Esophagus muscularis mucosa (tissue), 4 donors: ENCODE measurements around the gene ABL2.

- PRO-cap, result no peak
- RAMPAGE, long total RNA, 4 experiments, result no peak in any of the 4 experiments
Observed at GRCh38 chr1:176058559-176059238, 148.4 kb downstream of the COP1 start.

GRCh38 chr1:176066158-176066624 is 140.9 kb downstream of the COP1 start:
- PRO-cap, result no peak
- RAMPAGE, long total RNA, 4 experiments, result no peak in any of the 4 experiments

- PRO-cap, result no peak
- RAMPAGE, long total RNA, 4 experiments, result no peak in any of the 4 experiments
Observed at GRCh38 chr1:176162678-176163136, 44.4 kb downstream of the COP1 start.

- PRO-cap, result no peak
- RAMPAGE, long total RNA, 4 experiments, result no peak in any of the 4 experiments
Observed at GRCh38 chr1:176694120-176694407, 231.1 kb downstream of the PAPPA2 start.

DNA sequence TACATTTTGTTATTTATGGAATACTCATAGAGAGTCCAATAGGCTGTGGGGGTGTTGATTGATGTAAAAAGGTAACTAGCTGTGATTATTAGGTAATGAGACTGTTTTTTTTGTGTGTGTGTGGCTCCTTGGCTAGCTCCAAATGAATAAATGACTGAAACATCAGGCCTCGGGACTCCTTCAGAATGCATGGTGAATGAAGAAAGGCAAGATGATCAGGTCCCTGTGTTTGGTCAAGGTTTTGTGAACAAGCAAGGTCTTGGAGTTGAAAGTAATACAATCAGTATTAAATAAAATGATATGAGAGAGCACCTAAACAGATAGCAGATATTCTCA is 128.6 kb downstream of the SEC16B start:
- PRO-cap, result no peak
- RAMPAGE, long total RNA, 4 experiments, result no peak in any of the 4 experiments

DNA sequence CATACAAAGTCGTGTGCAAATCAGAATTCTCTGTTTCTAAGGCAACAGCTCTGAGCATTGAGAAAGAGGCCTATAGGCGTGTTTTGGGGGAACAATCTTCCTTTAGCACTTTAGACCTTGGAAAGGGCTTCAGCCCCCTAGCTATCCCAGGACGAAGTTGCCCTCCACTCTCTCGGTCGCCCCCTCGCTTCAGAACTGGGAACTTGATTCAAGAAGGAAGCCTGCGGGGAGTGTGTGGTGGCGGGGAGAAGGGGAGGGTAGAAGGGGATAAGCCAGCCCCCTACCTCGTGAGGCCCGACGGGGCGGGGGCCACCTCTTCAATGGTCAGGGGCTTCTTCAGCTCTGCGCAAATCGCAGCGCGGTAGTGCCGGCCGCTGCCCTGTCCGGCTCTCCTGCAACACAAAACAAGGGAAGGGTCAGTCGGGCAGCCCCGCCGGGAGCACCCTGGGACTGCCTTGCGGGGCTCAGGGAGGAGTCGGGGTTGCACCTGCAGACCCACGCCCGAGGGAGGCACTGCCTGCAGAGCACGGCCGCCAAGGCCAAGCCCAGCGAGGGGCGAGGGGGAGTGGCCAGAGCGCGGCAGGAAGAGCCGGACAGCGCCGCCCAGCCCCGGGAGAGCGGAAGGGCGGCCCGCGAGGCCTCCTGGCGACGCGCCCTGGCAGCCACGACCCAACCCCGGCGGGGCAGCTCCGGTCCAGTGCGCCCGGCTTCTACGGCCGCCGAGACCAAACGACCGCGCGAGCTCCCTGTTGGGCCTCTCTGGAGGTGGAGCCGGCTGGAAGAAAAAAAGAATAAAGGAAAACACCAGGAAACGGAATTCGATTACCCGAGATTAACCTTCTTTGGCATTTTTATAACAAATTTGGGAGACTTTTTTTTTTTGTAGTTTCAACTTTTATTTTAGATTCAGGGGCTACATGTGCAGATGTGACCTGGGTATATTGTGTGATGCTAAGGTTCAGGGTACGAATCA is 56.2 kb upstream of the RASAL2 start:
- PRO-cap, result bidirectional peak, plus-strand start at position 672 of the sequence, minus-strand start at position 543 of the sequence
- RAMPAGE, long total RNA, 4 experiments, result start-site peak on the minus strand in 4 of 4 experiments, centred at positions 538 to 559 of the sequence, 17 to 137 reads per replicate

- PRO-cap, result no peak
- RAMPAGE, long total RNA, 4 experiments, result no peak in any of the 4 experiments
Observed at GRCh38 chr1:178093034-178093501, 836 bp upstream of the RASAL2 start.

DNA sequence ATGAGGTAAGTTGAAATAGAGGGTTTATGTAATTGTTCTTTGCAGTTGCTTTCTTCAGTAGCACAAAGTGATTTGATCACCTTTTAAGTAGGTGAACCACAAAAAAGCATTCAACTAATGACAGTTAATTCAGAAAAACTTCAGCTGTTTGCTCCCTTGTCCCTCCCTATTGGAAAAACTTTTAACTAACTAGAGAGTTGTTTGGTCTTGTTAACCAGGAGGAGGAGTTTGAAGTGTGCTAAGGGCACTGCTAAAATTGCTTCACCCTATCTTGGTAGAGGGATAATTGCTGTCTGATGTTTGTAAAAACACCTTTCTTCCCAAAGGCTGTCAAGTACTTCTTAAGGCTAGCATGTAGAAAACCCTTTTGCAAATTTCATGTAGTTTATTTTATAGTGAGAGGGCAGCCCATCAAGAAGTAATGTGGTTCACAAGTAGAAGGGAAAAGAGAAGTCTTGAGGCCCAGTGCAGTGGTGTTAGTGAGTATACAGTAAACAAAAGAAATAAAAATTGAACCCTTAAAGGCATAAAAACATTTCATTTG is 6.9 kb downstream of the RASAL2 start:
- PRO-cap, result no peak
- RAMPAGE, long total RNA, 4 experiments, result no peak in any of the 4 experiments

- PRO-cap, result no peak
- RAMPAGE, long total RNA, 4 experiments, result no peak in any of the 4 experiments
Observed at GRCh38 chr1:178176983-178177679, 83.2 kb downstream of the RASAL2 start.

DNA sequence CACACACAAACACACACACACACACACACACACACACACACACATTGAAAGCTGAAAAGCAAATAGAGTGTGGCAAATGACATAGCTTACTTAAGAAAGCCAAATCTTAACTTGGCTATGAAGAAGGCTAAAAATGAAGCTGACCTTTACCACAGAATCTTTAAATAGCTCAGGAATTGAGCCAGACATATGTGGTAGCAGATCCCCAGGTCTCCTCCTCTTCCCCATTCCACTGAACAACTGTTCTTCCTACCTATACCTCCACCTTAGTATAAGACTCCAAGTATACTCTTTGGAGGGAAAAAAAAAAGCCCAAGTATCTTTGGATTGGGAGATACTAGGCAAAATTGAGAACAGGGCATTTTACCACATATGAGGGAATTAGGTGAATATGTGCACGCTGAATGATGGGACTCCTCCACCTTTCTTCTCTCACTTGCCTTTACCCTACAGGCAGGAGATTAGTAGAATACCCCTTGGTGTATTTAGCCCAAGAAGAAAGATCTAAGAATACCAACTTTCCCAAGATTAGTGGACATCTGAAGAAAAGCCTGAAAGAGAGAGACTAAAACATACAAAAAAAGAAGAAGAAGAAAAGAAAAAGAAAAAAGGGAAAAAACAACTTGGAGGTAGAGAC is 185.4 kb downstream of the CLEC20A start:
- PRO-cap, result no peak
- RAMPAGE, long total RNA, 4 experiments, result no peak in any of the 4 experiments

- PRO-cap, result no peak
- RAMPAGE, long total RNA, 4 experiments, result no peak in any of the 4 experiments
Observed at GRCh38 chr1:178320434-178320698, 176.4 kb downstream of the CLEC20A start.

- PRO-cap, result no peak
- RAMPAGE, long total RNA, 4 experiments, result no peak in any of the 4 experiments
Observed at GRCh38 chr1:178344269-178345167, 152.2 kb downstream of the CLEC20A start.

DNA sequence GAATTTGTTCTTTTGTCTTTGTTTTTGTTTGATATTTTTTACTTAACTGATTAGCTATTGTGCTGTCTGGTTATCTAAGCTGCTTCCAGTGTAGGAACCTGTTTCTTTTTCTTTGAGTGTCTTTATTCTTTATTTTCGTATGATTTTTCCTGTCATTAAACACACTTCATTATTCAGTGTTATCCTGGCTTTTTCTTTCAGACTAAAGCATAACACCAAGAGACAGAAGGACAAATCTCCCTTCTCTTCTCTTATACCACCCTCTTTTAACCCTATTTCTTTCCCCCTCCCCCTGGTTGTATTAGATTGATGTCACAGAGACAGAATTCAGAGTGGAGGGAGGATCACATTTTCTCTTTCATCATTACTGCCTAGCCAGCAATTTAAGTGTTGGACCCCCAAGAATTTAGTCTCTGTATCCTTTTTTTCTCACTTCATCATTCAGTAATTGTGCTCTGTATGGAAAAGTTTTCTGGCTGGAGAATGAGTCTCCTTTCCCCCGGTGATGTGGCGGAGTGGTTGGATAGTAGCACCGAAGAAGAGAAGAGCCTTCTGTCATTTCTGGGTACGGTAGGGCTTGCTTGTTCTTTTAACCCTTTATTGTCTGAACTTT is 124.9 kb downstream of the CLEC20A start:
- PRO-cap, result no peak
- RAMPAGE, long total RNA, 4 experiments, result no peak in any of the 4 experiments

DNA sequence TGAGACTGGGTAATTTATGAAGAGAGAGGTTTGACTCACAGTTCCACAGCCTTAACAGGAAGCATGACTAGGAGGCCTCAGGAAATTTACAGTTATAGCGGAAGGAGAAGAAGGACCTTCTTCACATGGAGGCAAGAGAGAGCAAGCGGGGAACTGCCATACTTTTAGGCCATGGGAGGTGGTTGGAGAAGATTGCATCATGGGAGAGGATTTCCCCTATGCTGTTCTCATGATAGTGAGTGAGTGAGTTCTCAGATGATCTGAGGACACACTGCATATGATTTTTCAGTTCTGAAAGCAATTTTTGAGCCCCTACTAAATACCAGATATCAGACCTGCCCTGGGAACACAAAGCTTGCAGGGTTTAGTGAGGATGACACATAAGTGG is 87.8 kb downstream of the CLEC20A start:
- PRO-cap, result no peak
- RAMPAGE, long total RNA, 4 experiments, result no peak in any of the 4 experiments

- PRO-cap, result no peak
- RAMPAGE, long total RNA, 4 experiments, result no peak in any of the 4 experiments
Observed at GRCh38 chr1:178486565-178487384, 10.0 kb downstream of the CLEC20A start.

- PRO-cap, result no peak
- RAMPAGE, long total RNA, 4 experiments, result no peak in any of the 4 experiments
Observed at GRCh38 chr1:178919137-178920155, 48.6 kb upstream of the ANGPTL1 start.

DNA sequence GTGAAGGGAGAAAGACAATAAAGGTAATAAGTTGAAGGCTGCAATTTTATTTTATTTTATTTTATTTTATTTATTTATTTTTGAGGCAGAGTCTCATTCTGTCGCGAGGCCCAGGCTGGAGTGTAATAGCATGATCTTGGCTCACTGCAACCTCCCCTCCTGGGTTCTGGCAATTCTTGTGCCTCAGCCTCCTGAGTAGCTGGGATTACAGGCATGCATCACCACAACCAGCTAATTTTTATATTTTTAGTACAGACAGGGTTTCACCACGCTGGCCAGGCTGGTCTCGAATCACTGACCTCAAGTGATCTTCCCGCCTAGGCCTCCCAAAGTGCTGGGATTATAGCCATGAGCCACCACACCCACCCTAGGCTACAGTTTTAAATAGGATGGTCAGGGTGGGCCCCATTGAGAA is 62.9 kb upstream of the FAM20B start:
- PRO-cap, result no peak
- RAMPAGE, long total RNA, 4 experiments, result no peak in any of the 4 experiments

DNA sequence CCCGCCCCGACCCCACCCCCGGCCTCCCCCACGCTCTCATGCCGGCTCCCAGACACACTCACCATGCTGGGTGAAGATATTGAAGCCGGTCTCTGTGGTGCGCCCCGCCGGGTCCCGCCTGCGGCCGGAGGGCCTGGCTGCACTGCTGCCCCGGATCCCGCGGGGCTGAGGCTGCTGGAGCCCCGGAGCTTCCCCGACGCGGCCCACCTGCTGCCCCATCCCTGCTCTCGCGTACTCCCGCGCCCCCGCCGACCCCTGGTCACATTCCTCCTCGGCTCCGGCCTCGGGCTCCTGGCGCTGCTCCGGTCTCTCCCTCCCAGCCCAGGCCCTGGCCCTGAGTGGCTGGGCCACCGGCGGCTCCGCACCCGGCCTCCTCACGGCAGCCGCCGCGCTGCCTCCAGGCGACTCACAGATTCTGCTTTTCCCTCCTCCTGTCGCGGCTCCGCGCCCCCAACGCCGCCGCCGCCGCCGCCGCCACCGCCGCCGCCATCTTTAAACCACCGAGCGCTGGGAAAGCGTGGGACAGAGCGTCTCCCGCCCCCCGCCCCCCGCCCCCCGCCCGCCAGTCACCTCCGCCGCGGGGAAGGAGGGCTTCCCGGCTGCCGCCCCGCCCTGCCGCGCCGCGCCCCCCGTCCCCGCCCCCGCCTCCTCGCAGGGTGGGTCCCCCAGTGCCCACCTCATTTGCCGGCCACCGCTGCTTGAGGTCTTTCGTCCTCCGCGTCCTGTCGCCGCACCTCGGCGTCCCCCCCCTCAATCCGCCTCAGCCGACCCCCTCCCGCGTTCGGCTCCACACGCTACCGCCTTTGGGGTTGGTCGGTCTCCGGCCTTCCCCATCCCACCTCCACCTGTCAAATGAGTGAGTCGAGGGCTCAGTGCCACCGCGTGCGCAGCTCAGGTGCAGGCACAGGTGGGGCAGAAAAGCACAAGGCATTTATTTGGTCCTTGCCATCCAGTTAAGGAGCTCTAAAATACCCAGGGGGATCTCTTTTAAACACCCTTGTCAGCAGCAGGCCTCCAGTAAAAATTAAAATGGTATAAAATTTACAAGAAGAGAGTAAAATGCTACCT is at the start of gene ABL2:
ABL2 (minus strand) TSS at position 499 of the 1,068 bp plus-strand sequence.
- PRO-cap, result bidirectional peak, plus-strand start at position 681 of the sequence, minus-strand start at position 494 of the sequence
- RAMPAGE, long total RNA, 4 experiments, result start-site peak on the minus strand in 1 of 4 experiments, centred at position 481 of the sequence, 15 reads per replicate

GRCh38 chr1:179230247-179230746 is 820 bp upstream of the ABL2 start:
- PRO-cap, result no peak
- RAMPAGE, long total RNA, 4 experiments, result no peak in any of the 4 experiments

DNA sequence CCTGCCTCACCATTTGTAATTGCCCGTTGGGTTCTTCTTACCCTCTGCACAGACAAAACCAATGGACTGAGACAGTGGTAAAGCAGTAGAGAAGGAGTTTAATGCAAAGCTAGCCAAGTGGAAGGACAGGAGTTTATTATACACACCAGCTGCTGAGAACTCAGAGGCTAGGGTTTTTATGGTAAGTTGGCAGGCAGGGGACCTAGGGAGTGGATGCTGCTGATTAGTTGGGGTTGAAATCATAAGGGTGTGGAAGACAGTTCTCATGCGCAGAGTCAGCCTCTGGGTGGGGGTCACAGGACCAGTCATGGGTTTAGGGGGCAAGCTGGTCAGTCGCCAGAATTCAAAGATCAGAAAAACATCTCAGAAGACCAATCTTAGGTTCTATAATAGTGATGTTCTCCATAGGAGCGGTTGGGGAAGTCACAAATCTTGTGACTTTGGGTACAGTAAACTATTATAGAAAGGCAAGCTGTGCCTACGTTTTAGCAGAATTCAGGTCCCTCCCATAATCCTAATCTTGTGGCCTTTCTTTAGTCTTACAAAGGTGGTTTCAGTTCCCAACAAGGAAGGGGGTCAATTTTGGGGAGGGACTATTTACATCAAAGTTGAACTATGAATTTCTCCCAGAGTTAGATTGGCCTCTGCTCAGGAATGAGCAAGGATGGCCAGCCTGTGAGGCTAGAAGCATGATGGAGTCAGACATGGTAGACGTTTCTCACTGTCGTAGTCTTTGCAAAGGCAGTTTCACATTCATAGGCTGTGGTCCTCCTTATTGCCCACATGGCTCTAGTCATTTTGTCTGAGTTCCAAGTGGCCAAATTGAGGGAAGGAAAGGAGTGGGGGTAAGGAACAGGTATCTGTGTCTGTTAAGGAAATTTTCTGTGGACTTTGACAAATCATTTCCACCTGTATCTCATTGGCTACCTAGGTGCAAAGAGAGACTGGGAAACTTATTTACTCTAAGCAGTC is 35.5 kb upstream of the AXDND1 start:
- PRO-cap, result no peak
- RAMPAGE, long total RNA, 4 experiments, result no peak in any of the 4 experiments